SUDHL5 (cell line): ENCODE measurements around the gene FAM178B.

DNA sequence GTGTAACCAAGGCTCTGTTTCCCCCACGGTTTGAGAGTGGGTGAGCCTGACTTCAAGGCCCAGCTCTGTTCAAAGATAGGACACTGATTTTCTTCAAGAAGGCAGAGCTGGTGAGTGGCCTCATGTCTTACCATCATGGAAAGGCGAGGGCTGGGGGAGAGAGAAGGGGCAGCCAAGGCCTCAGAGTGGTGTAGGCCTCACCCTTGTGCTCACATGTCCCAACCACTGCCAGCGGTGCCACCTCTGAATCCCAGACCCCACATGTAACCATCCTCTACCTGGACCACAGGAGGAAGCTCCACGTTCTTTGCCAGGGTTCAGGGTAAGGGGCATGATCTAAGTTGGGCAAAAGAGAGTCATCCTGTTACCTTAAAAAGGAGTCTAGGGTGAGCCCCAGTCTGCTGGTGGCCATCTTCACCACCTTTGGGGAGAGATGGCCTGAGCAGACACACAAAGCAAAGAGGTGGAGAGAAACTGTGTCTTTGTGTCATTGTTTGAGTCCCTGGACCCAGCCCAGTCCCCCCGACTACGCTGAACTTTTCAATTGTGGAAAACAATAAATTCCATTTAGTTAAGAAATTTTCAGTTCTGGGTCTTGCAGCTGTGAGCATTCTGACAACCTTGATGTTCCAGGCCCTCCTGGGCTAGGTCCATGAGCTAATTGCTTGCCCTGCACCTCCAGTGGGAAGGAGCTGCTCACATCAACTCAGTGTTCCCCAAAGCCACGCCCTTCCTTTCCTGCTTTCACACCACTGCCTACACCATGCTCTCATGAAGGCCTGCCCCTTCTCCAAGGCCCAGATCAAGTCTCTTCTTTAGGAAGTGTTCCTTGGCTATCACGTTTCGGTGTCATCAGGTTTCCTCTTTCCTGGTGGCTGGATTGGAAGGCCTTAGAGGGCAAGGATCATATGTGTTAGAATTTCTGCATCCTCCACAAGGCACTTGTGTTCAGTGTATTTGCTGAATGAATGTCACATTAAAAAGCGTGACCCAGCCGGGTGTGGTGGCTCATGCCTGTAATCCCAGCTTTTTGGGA, 19.0 kb downstream of the TMEM127 start:
- PRO-cap = no peak

DNA sequence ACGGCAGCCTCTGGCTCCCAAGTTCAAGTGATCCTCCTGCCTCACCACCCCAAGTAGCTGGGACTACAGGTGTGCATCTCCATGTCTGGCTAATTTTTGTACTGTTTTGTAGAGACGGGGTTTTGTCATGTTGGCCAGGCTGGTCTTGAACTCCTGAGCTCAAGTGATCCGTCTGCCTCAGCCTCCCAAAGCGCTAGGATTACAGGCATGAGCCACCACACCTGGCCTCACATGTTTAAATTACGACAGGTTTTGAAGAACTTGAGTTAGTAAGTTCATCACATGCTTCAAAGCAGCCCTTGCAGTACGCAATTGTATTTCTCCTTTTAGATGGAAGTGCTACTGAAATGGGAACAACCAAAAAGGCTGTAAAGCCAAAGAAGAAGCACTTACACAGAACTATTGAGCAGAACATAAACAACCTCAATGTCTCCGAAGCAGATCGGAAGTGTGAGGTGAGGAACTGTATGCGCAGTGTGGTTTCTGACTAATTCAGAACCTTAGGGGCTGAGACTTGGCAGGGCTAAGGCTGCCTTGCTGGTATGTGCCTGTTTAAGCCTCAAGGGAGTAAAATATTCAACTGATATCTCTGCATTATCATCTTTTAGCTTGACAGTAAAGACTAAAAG, 8.3 kb downstream of the NCAPH start:
- PRO-cap = no peak

DNA sequence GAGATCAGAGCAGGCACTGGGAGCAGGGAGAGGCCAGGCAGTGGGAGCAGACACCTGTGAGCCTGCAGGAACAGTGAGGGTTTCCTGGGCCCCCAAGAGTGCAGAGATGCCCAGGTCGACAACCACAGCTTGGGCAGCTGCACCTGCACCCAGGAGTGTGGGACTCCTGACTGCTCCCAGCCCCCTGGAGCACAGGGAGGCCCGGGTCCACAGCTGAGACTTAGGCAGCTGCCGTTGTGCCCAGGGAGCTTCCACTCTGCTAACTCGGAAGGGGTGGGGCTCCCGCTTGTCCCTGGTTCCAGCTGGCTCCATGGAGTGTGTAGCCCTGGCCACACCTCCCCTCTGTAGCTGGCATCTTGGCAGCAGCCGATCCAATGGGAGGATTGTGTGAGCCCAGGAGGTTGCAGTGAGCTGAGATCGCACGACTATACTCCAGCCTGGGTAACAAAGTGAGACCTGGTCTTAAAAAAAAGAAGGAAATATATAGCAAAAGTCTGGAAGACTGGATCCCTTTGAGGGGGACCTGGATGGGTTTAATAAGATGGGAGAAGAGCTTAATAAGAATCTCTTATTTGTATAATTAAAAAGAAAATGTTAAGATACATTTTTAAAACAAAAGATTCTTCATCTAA, 69.4 kb downstream of the NCAPH start:
- PRO-cap = no peak

GRCh38 chr2:96552836-96553418, 16.4 kb downstream of the ARID5A start:
- PRO-cap = no peak

GRCh38 chr2:96759347-96759948, 1.3 kb upstream of the CNNM4 start:
- PRO-cap = no peak

- PRO-cap = no peak
Measured at GRCh38 chr2:96816994-96817704, 1.1 kb downstream of the CNNM3 start.

- PRO-cap = no peak
Measured at GRCh38 chr2:96828525-96829270, 12.6 kb downstream of the CNNM3 start.

- PRO-cap = no peak
Measured at GRCh38 chr2:96839092-96839802, 4.6 kb downstream of the ANKRD23 start.

DNA sequence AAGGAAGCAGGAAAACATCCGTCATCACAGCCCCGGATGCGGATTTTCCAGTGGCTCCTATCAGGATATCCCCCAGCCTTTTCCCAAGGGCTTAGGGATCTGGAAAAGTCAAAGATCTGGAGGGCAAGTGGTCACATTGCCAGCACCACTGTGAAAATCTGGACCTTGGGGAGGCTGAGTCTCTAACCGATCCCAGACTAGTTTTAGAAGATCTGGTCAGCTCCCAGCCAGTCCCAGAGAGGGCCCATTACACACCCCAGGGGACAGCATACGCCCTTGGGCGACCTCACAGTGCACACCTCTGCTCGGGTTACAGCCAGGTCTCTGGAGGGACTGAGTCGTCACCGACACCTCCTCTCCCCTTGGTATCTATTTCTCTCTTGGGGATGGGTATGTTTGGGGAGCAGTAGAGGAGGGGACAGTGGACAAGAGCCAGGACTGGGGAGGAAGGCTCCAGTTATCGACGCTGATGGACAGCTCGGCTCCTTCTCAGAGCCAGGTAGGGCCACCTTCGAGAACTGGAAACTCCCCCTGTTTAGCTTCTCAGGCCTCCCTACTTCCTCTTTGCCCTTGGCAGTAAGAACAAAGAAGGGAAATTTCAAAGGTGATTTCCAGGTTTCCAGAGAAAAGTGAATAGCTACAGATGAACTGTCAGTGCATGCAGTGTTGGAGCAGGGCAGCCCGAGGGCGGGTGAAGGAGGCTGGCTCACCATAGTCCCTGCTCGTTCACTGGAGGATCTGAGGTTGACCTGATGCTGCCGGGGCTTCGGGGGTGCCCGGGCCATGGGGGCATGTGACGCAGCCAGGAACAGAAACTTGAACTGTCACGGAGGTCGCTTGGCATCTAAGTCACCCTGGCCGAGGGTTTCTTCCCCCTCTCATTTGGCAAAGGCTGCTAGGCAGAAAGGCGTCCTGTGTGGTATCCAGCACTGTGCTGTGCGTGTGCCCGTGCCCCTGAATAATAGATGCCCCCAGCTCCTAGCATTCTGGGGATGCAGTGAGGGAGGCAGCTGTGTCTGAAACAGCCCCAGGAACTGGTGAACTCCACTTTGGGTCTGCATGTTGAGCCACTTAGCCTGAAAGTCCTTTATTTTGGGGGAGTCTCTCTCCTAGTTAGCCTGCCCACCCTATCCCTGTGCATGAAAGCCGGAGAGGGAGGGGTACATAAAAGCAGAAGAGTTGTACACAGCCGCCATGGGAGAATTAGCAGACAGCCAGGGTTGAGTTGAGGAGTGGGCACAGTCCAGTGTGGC, 4.5 kb upstream of the SEMA4C start:
- PRO-cap = no peak

GRCh38 chr2:96878869-96879449, 9.1 kb upstream of the SEMA4C start:
- PRO-cap = no peak

DNA sequence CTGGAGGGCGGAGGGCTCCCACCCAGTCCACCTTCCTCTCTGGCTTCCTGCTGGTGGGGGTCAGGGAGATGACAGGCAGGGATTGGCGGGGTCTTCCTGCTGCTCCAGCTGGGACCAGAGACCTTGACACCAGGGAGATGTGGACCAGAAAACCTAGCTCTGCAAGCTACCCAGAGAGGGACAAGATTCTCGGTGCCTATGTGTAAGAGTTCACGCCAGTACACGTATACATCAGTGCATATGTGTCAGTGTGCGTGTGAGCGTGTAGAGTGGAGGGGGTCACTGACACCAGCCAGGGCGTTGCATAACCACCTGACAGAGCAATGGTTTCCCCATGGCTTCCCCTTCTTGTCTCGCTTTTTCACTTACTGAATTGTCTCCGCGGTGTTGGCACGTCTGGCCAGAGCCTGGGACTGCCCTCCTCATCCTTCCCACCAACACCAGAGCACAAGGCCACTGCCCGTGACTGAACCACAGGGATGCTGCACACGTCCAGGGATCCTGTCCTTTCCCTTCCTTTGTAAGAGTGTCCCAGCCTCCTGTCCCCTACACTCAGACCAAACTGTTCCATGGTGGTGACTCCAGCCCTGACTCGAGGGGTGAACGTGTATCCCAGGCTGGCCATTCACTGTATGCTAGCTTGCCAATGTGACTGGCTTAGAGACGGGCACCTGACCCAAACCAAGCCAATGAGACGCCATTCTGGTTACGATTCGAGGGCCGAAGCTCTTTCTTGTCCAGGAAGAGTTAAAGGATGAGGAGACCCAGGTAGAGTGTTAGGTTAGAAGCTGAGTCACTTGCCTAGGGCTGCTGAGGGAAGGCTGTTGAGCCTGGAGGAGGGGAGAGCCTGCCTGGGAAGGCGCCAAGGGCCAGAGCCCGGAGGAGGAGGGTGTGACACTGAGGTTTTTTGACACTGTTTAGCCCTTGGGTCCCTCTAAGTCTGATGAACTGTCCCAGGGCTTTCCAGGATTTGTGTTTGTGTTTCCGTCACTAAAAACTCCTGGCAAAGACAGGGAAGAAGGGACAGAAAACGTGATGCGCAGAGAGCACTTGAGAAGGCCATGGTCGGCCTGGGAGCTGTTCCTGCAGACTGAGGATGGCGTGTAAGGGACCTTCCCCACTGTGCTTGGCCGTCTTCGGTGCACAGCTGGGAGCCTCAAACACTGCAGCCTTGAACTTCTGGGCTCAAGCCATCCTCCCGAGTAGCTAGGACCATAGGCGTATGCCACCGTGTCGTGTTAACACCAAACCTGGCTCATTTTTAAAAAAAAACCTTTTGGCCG, 16.2 kb upstream of the SEMA4C start:
- PRO-cap = no peak

- PRO-cap = no peak
Measured at GRCh38 chr2:96887414-96887965, 17.6 kb upstream of the SEMA4C start.

- PRO-cap = no peak
Measured at GRCh38 chr2:96986310-96986852, at the start of gene FAM178B. Gene FAM178B, minus strand, starts transcription at chr2:96986580.

DNA sequence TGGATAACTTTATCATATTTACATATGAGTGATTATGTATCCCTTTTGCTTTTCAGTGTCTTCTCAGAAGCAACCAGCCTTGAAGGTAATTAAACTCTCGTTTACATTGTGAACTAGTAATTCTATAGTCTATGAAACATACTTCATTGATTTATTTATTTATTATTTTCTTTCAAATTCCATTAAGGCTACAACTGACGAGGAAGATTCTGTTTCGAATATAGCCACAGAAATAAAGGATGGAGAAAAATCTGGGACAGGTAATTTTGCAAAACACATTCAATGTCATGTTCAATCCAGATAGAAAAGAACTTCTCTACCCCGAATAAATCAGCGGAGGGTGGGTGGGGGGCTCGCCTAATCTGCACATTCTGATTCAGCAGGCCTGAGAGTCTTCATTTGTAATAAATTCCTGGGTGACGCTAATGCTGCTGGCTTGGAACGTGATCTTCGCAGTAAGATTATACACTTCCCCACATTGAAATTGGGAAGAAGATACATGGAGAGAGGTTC, 76.1 kb downstream of the ANKRD36 start:
- PRO-cap = no peak

- PRO-cap = no peak
Measured at GRCh38 chr2:97192807-97193518, 80.0 kb downstream of the ANKRD36 start.

- PRO-cap = no peak
Measured at GRCh38 chr2:97215183-97215863, 102.4 kb downstream of the ANKRD36 start.

GRCh38 chr2:97216869-97217657, 104.1 kb downstream of the ANKRD36 start:
- PRO-cap = no peak

DNA sequence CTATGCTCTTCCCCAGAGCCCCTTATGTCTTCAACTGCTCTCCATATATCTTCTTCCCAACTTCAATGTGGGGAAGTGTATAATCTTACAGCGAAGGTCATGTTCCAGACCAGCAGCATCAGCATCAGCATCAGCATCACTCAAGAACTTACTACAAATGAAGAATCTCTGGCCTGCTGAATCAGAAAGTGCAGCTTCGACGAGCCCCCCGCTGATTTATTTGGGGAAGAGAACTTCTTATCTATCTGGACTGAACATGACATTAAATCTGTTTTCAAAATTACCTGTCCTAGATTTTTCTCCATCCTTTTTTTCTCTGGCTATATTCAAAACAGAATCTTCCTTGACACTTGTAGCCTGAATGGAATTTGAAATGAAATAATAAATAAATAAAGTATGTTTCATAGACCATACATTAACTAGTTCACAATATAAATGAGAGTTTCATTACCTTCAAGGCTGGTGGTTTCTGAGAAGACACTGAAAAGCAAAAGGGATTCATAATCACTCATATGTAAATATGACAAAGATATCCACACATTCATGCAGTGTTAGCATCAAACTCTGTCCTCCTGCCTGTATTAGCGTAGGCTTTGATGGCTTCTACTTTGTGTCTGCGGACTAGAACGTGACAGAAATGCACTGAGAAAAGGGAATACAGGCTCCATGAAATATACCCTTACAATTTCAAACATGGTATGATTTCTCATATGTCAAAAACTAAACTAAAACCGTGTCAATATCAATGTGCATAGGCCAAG, 40.4 kb downstream of the ANKRD36B start:
- PRO-cap = no peak

GRCh38 chr2:97727926-97728766, 14.8 kb downstream of the ZAP70 start:
- PRO-cap = no peak

- PRO-cap = no peak
Measured at GRCh38 chr2:97760488-97761387, 47.4 kb downstream of the ZAP70 start.